AG04449 (cell line): ENCODE measurements around a stretch of chr2.

- RRBS: no CpG with 5 or more reads among the region's 12 CpGs
Observed at GRCh38 chr2:54657560-54658065, 65.8 kb upstream of the EML6 start.

DNA sequence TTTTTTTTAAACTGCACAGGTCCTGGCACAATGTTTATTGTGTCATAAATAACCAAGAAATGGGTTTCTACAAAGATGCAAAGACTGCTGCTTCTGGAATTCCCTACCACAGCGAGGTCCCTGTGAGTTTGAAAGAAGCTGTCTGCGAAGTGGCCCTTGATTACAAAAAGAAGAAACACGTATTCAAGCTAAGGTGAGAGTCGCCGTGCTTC, 57.7 kb upstream of the EML6 start:
- RRBS: no CpG with 5 or more reads among the region's 5 CpGs

DNA sequence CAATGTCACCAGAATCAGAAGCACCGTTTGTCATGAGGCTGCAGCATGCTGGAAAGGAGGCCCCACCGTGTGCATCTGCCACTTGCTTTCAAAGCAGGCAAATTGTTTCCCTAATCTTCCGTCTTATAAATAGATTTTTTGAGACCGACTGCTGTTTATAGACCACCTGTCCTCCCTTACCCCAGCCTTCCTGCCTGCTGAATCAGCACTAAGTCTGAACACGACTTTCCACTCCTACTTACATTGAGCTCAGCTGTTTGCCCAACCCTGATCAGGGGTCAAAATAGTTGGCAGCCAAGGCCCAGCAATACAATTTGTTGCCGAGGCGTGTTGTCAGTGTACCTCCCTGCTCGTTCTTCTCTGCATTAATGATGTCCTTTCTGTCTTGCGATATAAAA, 156.5 kb downstream of the EML6 start:
- RRBS: no CpG with 5 or more reads among the region's 9 CpGs

DNA sequence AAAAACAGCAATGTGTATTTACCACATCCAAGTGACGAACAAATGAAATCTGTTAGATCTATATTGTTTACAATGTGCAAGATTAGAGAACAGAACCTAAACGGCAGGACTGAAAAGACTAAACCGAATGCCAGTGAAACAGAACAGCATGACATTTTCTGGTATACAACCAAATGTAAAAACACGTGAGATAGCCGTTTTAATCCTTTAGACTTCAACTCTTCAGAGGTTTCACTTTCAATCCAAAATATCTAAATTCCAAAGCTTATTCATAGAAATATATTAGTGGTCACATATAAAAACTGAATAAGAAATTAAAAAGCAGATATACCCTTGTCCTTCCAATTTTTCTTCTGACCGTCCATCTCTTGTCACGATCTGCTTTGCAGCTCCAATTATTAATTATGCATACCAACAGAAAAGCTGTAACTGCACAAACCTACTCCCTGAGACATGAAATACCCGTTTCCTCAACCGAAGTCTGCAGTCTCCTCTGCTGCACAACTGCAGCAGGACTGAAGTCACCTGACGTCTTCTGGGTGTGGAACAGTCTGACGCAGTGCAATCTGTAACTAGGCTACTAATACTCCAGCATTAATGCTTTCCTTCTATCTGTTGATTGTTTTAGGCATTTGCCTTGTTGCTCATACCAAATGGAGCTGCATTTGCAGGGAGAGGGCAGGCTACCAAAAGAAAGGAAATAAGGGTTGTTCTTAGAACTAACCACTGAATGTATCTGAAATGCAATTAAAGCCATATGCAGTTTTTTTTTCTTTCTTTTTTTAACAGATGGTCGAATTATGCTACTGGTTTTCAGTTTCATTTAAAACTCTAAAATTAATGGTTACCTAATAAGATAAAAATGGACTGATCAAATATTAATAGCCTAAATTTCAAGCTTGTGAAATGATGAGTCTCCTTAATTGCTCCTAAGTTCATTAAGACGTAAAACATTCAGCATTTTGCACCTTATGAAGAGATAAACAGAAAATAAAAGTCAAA, 40.2 kb downstream of the RTN4 start:
- RRBS: no CpG with 5 or more reads among the region's 13 CpGs

- RRBS: no CpG with 5 or more reads among the region's 2 CpGs
Observed at GRCh38 chr2:55018586-55019227, 31.5 kb downstream of the RTN4 start.

GRCh38 chr2:55024040-55024495, 26.2 kb downstream of the RTN4 start:
- RRBS: no CpG with 5 or more reads among the region's 2 CpGs

GRCh38 chr2:55061657-55062261, 11.5 kb upstream of the RTN4 start:
- RRBS: no CpG with 5 or more reads among the region's 23 CpGs

DNA sequence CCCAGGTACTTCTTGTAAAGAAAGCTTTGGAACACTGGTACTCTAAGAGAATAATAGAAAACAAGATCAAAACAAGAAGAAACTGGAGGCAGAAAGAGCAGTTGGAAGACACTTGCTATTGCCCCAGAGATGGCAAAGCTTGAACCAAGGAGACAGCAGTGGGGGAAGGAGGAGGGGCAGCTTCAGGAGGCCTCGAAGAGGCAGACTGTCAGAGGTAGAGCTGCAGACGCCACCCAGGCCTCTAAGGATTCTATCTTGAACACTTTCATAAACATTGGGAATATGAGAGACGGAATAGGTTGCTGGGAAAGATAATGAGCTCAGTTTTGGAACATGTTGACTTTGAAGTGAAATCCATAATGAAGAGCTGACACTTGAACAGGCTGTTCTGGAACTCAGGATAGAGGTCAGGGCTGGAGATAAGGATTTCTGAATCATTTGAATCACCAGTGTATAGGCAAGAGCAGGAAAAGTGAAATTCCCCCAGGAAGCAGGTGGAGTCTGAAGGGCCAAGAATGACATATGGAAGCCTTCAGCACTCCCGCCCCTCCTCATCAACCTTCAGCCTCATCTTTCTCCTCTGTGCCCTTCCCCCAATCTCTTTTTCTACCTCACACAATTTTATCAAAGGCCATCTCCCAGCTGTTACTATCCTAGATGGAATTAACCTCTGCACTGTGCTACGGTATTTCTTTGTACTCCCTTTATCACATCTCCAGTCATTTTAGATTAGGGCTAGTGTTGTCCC, 47.3 kb upstream of the RTN4 start:
- RRBS: no CpG with 5 or more reads among the region's 5 CpGs

- RRBS: no CpG with 5 or more reads among the region's 3 CpGs
Observed at GRCh38 chr2:55119520-55120034, 69.3 kb upstream of the RTN4 start.

DNA sequence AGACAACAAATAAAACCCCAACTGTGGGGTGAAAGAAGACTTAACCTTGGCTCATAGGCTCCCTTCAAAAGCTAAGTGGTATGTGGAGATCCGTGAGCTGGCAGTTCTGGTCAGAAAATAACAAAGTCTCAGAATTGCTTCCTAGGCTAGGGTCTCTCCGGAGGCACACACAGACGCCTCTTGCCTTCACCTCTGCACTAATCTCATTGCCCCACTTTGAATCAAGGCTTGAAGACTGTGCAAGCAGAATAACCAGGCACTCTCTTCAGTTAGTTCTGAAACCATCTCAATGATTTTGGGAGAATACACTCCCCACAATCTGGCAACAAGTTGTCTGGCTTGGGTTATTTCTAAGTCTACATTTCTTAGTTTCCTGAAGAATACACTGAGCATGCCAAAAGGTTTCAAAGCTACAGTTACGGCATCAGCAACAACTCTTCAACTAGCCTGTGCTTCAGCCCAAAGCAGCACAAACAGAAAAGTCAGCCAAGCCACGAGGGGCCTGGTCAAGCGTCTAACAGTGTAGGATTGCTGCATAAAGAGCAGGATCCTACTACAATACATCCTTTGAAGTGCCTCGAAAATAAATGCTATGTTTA, 64.1 kb downstream of the CLHC1 start:
- RRBS: no CpG with 5 or more reads among the region's 7 CpGs

DNA sequence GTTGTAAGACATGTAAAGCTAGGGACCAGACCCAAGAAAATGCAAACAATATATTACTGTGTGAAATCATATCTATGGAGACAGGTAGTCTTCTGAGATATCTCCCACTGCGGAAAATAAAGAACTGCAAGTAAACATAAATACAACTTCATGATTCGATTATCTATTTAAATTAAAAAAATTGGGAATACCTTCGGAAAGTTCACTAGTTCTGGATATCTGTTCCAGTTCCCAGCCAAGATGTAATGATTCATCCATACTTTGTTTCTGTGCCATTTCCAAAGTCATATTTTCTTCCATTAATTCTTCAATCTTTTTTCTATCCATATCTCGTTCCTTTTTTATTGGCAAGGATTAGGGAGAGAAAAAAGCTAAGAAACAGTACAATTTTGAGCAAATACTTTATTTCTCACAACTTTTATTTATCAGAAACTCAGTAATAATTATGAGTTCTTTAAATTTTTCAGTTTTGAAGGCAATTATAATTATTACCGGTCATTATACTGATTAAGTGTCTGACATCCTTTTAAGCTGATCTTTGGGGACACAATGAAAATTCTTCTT, 74.5 kb upstream of the MTIF2 start:
- RRBS: no CpG with 5 or more reads among the region's 5 CpGs

GRCh38 chr2:55616329-55617414, 750 bp downstream of the PPP4R3B start:
- RRBS: no CpG with 5 or more reads among the region's 52 CpGs

GRCh38 chr2:58218503-58218847, 22.6 kb downstream of the FANCL start:
- RRBS: no CpG with 5 or more reads among the region's 2 CpGs

DNA sequence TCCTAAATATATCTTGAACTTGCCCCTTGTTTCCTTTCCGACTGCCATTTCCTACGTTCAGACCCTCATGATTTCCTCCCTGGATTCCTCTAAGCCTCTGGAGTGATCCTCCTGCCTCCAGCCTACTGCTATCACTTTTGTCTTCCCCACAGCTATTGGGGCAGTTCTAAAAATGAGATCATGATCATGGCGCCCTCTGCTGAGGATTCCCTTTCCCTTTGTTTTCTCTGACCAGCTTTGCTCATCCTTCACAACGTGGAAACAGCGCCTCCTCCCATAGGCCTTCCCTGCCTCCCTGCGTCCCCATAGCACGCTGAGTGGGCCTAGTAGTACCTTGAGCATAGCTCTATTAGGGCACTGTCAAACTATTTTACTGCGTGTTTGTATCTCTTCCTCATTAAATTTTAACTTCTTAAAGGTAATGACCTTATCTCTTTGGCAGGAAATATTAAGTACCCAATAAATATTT, 206.9 kb upstream of the FANCL start:
- RRBS: no CpG with 5 or more reads among the region's 8 CpGs

DNA sequence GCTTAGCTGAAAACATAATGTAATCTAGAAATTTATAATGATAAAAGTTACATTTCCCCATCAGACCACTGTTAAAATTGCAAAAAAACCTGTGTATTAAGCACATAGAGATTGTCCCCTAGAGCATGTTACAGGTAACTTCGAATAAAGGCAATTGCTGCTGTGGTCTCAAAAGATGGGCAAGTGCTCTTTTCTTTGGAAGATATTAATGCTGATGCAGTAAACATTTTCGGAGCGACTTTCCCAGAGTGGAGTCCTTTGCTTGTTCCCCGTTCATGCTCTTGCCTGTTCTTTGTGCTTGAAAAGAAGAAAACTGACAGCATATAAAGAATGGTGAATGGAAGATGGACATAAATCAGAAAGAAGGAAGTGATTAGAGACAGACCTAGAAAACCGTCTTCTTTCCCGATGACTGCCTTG, 740.0 kb upstream of the FANCL start:
- RRBS: no CpG with 5 or more reads among the region's 6 CpGs

DNA sequence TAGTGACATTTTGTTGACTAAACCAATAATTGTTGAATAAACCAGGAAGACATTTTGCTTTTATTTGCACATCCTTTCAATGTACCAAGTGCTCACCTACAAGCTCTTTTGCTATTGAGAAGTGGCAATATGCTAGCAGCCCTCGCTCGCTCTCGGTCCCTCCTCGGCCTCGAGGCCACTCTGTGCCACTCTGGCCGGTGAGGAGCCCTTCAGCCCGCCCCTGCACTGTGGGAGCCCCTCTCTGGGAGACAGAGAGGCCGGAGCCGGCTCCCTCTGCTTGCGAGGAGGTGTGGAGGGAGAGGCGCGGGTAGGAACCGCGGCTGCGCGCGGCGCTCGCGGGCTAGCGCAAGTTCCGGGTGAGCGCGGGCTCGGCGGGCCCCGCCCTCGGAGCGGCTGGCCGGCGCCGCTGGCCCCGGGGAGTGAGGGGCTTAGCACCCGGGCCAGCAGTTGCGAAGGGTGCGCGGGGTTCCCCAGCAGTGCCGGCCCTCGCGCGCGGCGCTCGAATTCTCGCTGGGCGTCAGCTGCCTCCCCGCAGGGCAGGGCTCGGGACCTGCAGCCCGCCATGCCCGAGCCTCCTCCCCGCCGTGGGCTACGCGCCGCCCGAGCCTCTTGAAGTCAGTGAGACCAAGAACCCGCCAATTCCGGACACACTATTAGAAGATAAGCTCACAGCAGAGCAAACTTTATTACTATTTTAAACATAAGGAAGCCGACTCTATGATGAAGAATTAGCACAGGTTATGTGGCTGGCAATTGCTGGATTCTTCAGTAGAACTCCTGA, 825.7 kb upstream of the FANCL start:
- RRBS: 38% methylated on average over 3 of the region's 59 CpGs

DNA sequence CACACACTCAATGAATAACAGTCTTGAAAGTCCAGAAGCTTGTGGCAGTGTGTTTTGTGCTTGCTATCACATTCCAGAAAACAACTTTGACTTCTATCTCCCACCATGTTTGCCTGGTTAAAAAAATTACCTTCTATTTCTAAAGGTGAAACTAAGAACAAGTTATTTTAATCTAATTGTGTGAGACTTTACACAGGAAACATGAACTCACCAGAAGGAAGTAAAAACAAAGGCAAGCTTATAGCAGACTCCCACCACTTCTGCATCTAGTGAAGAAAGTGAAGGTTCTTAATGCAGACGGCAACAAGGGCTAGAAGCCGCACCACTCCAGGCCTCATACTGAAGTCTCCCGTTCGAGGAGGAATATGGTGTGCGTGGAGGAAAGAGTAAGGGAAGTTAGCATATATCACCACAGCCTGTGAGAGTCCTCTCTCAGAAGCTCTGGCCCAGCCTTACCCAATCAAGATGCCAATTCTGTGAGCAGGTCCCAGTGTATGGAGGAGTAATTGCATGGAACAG, 958.8 kb downstream of the BCL11A start:
- RRBS: no CpG with 5 or more reads among the region's 5 CpGs

DNA sequence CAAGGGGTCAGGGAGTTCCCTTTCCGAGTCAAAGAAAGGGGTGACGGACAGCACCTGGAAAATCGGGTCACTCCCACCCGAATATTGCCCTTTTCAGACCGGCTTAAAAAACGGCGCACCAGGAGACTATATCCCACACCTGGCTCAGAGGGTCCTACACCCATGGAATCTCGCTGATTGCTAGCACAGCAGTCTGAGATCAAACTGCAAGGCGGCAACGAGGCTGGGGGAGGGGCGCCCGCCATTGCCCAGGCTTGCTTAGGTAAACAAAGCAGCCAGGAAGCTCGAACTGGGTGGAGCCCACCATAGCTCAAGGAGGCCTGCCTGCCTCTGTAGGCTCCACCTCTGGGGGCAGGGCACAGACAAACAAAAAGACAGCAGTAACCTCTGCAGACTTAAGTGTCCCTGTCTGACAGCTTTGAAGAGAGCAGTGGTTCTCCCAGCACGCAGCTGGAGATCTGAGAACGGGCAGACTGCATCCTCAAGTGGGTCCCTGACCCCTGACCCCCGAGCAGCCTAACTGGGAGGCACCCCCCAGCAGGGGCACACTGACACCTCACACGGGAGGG, 469.5 kb downstream of the BCL11A start:
- RRBS: no CpG with 5 or more reads among the region's 17 CpGs

GRCh38 chr2:60316275-60316757, 237.1 kb downstream of the BCL11A start:
- RRBS: no CpG with 5 or more reads among the region's 5 CpGs

GRCh38 chr2:60453115-60453691, 100.3 kb downstream of the BCL11A start:
- RRBS: 0% methylated on average over 1 of the region's 19 CpGs